ENCODE data around the genes PHF5A and XRCC6.

- RRBS, result no CpG with 5 or more reads among the region's 15 CpGs
Observed at GRCh38 chr22:41417537-41418544, 28.8 kb downstream of the TOB2 start.

GRCh38 chr22:41468046-41468566 is 386 bp downstream of the PHF5A start:
- RRBS, result no CpG with 5 or more reads among the region's 19 CpGs

- RRBS, result no CpG with 5 or more reads among the region's 17 CpGs
Observed at GRCh38 chr22:41468567-41468932, at the start of gene PHF5A. Gene PHF5A (minus strand): TSS chr22:41468692.

GRCh38 chr22:41479122-41480246 is 10.6 kb downstream of the ACO2 start:
- RRBS, result no CpG with 5 or more reads among the region's 11 CpGs

DNA sequence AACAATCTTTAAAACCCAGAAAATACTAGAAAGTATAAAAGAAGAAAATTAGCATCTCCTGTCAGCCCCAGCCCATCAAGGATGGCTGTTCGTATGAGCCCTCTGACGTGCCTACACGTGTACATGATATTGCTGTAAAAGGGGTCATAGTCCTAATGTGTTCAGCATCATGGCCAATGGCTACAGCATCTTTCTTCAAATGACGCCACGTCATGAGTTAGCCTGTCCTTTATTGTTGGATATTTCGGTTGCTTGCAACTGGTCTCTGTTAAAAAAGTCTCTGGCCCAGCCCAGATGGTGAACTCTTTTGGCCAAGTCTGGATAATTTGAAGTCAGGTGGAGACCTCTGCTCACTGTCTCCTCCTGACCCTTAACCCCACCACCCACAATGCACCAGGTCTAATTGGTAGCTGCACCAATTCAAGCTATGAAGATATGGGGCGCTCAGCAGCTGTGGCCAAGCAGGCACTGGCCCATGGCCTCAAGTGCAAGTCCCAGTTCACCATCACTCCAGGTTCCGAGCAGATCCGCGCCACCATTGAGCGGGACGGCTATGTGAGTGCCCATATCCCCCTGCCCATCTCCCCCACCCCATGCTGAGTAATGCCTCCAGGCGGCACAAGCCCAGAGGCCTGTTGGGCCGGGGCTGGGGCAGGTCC is 21.7 kb downstream of the POLR3H start:
- RRBS, result no CpG with 5 or more reads among the region's 14 CpGs

DNA sequence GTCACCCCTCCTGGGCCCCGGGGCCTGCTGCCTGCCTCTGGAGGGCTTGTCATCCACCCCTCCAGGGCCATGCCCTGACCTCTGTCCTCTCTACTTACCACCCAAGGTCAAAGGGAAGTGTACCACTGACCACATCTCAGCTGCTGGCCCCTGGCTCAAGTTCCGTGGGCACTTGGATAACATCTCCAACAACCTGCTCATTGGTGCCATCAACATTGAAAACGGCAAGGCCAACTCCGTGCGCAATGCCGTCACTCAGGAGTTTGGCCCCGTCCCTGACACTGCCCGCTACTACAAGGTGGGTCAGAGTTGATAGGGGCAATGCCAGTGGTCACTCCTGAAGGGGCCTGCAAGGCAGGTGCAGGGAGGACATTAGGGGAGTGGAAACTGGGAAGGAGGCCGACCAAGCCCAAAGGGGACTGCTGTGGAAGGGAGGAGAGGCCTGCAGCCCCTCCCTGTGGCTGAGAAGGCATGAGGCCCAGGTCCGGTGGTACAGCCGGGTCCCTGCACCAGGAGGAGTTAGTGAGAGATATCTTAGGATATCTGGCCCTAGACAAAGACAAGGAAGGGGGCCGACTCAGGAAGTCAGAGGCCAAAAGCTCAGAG is 18.0 kb downstream of the POLR3H start:
- RRBS, result no CpG with 5 or more reads among the region's 12 CpGs

DNA sequence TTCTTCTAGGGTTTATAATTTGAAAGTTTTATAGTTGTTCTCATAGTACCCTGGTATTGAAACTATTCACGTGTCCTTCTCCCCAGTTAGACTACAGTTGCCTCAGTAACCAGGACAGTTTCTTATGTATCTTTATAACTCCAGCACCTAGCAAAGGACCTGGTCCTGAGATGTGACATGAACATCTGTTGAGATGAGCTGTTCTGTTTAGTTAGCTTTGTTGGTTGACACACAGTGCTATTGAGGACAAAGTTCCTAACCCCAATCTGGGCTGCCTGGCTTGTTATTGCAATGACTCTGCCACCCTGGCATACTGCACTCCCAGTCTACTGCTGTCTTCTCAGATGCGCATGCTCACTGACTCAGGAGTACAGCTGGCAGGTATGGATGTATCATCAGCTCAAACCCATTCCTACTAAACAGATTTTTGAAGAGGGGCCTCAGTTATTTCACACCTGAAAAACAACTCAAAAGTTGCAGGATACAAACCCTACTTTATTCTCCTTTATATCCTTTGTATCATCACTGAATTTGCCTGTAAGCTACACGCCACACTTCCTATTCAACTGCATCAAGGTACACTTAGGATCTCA is 7.4 kb downstream of the DESI1 start:
- RRBS, result no CpG with 5 or more reads among the region's 3 CpGs

DNA sequence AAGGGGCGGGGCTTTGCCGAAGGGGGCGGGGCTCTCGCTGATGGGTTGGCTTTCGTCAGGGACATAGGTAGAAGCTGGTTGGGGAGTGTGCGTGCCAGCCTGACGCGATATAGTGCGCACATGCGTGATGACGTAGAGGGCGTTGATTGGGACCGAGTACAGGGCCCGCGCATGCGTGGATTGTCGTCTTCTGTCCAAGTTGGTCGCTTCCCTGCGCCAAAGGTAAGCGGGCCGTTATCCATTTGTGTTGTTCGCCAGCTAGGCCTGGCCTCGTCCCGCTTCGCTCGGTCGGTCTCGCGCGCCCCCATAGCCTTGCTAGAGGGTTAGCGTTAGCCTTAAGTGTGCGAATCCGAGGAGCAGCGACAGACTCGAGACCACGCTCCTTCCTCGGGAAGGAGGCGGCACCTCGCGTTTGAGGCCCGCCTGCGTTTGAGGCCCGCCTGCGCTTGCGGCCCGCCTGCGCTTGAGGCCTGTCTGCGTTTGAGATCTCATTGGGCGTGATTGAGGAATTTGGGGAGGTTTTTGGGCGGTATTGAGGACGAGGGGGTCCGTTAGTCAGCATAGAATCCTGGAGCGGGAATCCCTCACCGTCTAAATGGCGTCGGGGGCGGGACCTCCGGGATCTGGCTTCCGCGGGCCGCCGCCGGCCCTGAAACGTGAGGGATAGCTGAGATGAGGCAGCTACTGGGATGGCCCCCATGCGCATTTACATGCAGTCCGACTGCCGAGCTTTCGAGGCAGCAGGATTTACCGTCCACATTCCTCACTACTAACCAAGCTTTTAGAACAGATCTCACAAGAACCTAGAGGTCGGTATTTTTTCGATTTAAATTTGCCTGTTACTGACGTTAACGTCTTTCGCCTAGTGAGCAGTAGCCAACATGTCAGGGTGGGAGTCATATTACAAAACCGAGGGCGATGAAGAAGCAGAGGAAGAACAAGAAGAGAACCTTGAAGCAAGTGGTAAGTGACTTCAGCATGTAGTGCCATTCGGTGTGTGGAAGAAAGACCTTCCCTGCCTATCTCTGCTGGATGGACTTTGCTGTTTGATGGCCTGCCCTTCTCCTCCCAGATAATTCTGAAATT is at the start of gene XRCC6:
XRCC6 (plus strand) TSS at position 172 of the 1,086 bp plus-strand sequence.
- RRBS, result no CpG with 5 or more reads among the region's 77 CpGs

GRCh38 chr22:41664536-41665582 is 23.8 kb downstream of the SNU13 start:
- RRBS, result no CpG with 5 or more reads among the region's 7 CpGs

GRCh38 chr22:41666269-41667297 is 22.1 kb downstream of the SNU13 start:
- RRBS, result under 1% methylated on average over 11 of the region's 60 CpGs

DNA sequence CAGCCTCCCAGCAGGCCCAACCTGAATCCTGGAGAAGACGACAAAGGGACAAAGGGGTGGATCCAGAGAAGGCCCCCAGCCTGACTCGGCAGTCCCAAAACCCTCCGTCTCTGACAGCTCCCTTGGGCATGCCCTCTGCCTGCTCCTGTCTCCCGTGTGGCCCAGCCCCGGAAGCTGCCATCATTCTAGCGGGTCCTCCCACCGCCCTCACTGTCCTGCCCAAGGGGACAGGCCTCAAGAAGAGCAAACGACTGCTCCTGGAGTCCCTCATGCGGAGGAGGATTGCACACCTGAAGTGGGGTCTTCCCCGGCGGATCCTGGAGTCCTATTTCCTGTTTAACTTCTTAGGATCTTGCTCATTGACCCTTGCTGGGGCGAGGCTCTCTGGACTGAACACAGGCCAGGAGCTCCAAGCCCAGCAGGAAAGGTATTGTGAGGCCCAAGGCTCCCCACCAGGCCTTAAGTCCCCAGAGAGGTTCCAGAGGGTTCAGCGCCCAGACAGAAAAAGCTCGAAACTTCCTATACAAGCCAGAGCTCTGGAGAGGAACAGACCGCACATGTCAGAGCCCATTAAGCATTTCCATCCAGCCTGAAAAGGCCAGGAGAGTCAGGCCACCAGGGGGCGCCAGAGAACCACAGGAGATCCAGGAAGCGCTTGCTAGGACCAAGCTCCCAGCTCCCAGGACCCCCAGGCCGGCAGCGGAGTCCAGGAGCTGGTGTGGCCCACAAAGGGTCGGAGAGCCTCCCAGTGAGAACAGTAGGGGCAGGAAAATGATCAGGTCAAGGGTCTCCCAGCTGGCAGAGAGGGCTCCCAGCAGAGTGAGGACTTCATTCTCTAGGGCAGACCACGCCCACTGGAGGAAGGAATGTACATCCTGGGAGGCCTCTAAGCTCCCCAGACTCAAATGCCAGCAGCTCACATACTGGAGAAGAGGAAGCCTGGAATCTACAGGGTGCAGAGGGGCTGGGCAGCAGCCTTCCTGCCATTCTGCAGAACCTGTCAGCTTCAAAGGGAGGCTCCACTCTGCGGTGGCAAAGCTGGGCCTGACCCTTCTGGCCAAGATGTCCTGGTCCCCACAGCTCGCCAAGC is 2.3 kb upstream of the MEI1 start:
- RRBS, result no CpG with 5 or more reads among the region's 23 CpGs

DNA sequence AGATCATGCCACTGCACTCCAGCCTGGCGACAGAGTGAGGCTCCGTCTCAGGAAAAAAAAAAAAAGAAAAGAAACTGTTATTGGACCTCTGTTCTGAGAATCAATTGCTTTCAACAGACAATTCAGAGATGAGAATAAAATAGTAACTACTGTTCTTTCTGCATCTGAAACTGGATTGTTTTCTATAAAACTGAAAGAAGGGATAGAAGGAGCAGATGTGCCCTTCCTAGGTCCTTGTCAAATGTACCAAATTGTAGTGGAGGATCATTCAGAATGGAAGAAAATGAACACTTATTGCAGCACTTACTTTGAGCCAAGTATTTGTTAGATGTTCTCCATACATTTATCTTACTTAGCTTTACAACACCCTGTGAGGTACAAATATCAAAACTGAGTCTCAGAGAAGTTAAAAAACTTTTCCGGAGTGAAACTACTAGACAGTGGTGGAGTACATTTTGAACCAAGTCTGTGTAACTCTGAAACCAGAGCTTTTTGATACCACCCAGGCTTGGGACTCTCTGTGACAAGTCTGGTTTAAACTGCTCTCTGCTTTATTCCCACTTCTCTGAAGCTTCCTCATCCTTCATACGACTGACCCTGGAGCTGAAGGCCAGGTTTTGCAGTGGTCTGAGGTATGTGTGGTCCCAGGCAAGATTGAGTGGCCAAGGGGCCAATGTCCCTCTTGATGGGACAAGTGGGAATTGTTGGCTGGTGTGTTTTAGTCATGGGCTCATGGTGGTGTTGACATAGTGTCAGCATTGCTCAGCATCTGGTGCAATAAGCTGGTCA is 48.3 kb upstream of the CCDC134 start:
- RRBS, result no CpG with 5 or more reads among the region's 4 CpGs

DNA sequence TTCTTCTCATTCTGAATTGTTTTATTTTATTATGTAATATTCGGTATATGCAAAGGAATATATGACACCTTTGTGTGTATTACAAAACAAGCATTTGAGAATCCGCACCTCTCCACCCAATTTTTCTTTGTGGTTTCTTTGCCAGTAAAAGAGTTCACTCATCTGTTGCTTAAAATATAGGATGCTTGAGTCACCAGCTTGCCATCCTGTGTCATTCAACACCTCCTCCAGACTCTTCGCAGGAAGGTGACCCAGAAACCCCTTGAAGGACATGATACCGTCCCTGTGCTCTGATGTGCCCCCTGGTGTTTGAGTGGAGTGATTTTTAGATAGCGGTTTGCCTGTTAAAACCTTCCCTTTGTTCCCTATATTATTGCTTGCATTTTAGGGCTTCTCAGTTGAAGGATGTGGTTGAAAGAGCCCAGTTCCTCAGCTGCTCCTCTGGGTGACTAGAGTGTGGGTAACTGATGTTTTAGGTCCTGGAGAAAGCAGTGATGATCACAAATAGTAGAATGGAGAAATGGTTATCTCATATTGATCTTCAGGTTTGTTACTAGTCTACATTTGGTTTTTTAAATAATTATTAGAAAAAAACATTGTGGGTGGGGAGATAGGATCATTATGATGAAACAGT is 24.7 kb downstream of the SREBF2 start:
- RRBS, result no CpG with 5 or more reads among the region's 5 CpGs

- RRBS, result no CpG with 5 or more reads among the region's 6 CpGs
Observed at GRCh38 chr22:41862106-41862580, 29.2 kb downstream of the SREBF2 start.

- RRBS, result 94% methylated on average over 2 of the region's 17 CpGs
Observed at GRCh38 chr22:41898718-41899609, 15.9 kb downstream of the SHISA8 start.

DNA sequence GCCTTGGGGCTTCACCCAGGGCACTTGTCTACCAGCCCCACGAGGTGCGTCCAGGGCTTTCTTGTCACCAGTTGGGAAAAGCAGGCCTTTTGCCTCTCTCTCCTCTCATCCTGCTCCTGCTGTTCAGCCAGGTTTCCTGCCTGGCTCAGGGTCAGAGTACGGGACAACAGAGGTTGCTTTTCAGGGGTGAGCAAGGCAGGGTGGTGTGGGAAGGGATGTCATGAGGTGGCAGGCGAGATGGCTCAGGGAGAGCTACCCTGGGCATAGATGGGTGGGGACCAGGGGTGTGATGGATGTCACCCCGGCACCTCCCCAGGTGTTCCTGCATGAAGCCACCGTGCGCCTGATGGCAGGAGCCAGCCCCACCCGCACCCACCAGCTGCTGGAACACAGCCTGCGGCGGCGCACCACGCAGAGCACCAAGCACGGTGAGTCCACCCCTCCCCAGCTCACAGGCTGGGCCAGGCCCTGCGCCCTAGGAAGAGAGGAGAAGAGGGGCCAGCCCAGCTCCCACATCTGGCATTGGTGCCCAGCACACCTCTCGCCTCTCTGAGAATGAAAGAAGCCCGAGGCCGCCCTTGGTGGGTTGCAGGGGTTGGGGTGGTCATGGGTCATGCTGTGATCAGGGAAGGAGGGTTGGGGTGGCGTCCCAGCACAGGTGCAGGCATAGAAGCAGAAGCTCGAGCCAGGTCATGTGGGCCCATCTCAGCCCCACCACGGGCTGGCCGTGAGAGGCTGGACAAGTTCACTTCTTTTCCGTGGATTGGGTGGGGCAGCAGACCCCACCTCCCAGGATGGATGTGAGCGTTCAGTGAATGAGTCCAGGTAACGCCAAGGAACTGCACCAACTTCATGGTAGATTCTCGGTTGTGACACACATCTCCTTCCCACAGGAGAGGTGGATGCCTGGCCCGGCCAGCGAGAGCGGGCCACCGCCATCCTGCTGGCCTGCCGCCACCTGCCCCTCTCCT is 10.0 kb downstream of the SHISA8 start:
- RRBS, result 96% methylated on average over 5 of the region's 30 CpGs

DNA sequence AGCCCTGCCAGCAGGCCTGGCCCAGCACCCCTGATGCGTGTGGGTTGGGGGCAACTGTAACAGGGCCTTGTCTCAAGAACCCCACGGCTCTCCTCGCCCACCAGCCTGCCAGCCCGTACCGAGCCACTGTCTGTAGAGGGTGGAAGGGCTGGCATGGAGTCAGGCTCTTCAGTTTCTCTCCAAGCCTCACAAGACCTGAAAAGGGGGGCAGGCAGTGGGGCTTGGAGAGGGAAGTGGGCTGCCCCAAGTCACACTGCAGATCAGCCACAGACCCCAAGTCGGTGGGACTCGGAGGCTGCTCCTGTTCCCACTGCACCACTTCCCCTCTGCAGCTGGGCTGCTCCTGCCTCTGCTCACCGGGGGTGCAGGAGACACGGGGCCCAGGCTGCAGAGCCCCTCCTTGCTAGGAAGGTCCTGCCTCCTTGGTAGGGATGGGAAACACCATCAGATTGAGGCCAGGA is 7.2 kb upstream of the TNFRSF13C start:
- RRBS, result no CpG with 5 or more reads among the region's 9 CpGs

- RRBS, result no CpG with 5 or more reads among the region's 15 CpGs
Observed at GRCh38 chr22:42080328-42080843, 886 bp downstream of the SMDT1 start.

DNA sequence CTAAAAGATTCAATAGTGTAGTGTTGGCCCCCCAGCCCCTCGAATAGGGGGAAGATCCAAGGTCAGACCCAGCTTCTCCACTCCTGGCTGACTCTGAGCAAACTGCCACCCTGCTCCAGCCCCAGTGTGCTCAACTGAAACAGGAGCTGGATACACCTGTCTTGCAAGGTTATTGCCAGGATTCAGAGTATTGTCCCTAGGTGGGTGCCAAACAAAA is 22.6 kb upstream of the TCF20 start:
- RRBS, result no CpG with 5 or more reads among the region's 1 CpG

GRCh38 chr22:42300562-42301552 is 30.4 kb upstream of the TCF20 start:
- RRBS, result no CpG with 5 or more reads among the region's 14 CpGs

Measured in SK-N-MC (cell line).